Duodenum (tissue), 1 donor: Measurements from ENCODE around the gene WBP1L.

GRCh38 chr10:102156882-102157845, 5.0 kb downstream of the NOLC1 start:
- PRO-cap, result no peak

DNA sequence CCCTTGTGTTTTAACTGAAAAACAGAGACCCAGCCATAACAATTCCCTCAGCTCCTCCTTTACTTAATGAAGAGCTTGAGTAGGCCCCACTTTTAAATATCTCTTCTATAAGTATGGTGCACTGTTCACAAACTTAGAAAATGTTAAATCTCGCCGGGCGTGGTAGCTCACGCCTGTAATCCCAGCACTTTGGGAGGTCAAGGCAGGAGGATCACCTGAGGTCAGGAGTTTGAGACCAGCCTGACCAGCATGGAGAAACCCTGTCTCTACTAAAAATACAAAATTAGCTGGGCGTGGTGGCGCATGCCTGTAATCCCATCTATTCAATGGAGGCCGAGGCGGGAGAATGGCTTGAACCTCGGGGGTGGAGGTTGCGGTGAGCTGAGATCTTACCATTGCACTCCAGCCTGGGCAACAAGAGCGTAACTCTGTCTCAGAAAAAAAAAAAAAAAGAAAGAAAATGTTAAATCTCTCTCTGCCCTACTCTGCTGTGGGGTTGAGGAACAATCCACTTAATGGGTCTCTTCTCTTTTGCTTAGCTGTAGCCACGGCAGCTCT, 66.6 kb downstream of the GBF1 start:
- PRO-cap, result no peak

GRCh38 chr10:102393919-102394623, 1.4 kb upstream of the NFKB2 start:
- PRO-cap, result unidirectional peak, plus-strand start at chr10:102394124; bidirectional peak, plus-strand start at chr10:102394554, minus-strand start at chr10:102394351

GRCh38 chr10:102394624-102394872, 957 bp upstream of the NFKB2 start:
- PRO-cap, result no peak

DNA sequence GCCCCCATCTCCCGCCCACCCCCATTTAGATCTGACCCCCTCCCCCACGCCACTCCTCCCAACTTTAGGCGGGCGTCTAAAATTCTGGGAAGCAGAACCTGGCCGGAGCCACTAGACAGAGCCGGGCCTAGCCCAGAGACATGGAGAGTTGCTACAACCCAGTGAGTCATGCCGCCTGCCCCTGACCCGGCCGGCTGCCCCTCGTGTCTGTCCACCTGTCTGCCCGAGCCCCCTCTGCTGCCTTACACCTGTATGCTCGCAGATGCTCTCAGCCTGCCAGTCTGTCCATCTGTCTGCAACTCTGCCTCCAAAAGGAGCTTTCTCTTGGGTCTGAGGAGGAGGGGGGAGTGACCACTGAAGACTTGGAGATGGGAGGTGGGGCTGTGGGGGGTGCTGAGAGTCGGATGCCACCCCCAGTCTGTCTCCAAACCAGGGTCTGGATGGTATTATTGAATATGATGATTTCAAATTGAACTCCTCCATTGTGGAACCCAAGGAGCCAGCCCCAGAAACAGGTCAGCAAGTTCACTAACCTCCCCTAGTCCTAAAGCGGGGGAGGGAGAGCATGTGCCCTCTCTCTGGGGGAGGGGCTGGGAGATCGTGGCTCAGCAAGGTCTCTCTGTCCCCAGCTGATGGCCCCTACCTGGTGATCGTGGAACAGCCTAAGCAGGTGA, 452 bp downstream of the NFKB2 start:
- PRO-cap, result no peak

DNA sequence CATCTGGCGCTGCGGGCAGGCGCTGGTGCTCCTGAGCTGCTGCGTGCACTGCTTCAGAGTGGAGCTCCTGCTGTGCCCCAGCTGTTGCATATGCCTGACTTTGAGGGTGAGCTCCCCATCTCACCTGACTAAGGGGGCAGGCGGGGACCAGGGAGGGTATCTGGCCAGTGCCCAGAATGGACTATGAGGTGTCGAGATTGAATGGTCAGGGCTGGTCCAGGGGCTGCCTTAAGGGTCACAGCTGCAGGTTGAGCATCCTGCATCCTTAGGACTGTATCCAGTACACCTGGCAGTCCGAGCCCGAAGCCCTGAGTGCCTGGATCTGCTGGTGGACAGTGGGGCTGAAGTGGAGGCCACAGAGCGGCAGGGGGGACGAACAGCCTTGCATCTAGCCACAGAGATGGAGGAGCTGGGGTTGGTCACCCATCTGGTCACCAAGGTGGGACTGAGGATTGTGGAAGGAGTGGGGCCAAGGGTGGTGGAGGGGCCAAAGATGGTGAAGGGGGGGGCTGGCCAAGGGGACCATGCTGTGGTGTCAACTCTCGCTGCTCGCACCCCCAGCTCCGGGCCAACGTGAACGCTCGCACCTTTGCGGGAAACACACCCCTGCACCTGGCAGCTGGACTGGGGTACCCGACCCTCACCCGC, 5.0 kb downstream of the NFKB2 start:
- PRO-cap, result no peak

DNA sequence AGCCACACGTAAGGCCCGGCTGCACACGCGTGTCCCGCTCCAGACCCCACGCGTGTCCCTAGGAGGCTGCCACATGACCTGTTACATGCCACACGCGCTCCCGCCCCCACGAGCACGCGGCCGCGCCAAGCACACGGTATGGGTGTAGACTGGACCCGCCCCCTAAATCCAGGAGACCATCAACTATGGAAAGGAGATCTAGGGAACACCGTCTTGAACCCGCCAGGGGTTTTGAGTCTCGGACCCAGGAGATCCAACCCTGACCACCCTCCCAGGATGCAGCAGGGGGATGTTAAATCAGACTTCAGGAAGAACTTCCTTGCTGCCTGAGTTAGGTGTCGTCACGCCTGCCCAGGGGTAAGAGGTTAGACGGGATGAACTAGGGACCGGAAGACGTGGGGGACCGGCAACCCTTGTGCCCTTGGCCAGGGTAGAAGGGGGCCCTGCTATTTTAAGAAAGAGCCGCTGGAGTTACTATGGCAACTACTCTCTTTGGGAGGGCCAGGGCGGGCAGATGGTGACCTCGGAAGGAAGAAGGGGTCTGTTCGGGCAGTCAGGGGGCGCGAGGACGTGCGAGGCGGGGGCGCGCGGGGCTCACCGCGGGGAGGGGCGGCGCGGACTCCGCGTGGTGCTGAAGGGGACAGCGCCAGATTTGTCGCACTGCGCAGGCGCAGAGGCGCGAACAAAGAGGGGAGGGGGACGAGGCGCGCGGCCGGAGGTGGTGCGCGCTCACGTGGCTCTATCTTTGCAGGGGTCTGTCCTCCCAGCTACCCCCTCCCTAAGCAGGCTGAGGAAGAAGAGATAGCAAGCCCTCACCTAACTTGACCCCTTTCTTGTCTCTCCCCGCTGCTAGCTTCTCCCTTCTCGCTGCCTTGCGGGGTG, 714 bp upstream of the PSD start:
- PRO-cap, result no peak

- PRO-cap, result bidirectional peak, plus-strand start at chr10:102450674, minus-strand start at chr10:102450600
Observed at GRCh38 chr10:102450287-102451274, 762 bp downstream of the C10orf95 start.

DNA sequence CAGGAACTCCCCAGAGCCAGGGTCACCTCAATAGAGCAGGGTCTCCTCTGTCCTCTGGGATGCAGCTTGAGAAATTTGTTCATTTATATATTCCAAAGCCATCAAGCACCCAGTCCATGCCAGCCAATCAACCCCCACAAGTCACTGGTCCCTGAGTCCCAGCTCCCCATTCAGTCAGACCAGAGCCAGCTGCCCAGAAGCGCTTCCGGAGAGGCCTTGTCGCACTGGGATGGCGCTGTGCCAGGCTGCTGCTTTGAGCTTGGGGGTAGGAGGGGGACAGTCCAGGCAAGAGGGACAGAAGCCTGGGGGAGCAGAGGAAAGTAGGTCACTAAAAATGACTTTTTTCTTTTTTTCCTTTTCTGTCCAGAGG, 16.0 kb upstream of the TRIM8 start:
- PRO-cap, result no peak

DNA sequence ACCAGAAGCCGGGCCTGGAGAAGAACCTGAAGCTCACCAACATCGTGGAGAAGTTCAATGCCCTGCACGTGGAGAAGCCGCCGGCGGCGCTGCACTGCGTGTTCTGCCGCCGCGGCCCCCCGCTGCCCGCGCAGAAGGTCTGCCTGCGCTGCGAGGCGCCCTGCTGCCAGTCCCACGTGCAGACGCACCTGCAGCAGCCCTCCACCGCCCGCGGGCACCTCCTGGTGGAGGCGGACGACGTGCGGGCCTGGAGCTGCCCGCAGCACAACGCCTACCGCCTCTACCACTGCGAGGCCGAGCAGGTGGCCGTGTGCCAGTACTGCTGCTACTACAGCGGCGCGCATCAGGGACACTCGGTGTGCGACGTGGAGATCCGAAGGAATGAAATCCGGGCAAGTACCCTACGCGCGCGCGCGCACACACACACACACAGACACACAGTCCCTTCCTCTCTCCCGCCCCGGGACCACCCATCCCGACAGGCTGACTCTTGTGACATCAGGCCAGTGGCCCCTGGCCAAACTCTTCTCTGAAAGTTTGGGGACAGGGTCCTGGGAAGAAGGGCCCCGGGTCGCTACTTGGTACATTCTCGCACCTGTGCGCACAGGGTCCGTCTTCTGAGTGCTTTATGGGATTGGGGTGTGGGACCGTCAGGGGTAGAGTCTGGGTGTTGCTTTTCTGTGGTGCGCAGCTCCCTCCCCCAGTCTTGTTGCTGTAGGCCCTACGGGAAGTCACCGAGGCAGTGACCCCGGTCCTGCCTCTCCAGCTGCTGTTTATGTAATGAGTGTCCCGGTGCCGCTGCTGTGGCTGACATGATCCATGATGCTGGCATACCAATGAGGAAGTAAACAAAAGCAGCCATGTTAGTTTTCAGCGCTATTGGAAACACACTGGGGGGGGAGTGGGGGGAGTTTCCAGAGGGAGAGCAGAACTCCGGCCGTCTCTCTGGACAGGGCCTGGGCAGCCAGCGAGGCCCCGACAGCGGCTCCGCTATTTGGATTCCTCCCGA, 821 bp downstream of the TRIM8 start:
- PRO-cap, result bidirectional peak, plus-strand start at position 169 of the sequence, minus-strand start at position 130 of the sequence; bidirectional peak, plus-strand start at position 233 of the sequence, minus-strand start at position 190 of the sequence; bidirectional peak, plus-strand start at position 928 of the sequence, minus-strand start at position 766 of the sequence

- PRO-cap, result no peak
Observed at GRCh38 chr10:102648825-102649319, 4.6 kb downstream of the TRIM8 start.

DNA sequence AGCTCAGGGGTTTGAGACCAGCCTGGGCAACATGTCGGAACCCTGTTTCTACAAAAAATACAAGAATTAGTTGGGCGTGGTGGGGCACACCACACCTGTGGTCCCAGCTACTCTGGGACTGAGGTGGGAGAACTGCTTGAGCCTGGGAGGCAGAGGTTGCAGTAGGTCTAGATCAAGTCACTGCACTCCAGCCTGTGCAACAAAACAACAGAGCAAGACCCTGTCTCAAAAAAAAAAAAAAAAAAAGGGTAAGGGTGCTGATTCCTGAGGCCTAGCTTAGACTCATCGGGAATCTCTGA, 14.6 kb downstream of the TRIM8 start:
- PRO-cap, result no peak

DNA sequence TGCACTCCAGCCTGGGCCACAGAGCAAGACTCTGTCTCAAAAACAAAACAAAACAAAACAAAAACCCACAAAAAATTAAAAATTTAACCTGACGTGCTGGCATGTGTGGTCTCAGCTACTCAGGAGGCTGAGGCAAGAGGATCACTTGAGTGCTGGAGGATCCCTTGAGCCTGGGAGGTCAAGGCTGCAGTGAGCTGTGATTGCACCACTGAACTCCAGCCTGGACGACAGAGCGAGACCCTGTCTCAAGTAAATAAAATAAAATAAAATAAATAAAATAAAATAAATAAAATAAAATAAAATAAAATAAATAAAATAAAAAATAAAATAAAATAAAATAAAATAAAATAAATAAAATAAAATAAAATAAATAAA, 18.8 kb downstream of the TRIM8 start:
- PRO-cap, result no peak

DNA sequence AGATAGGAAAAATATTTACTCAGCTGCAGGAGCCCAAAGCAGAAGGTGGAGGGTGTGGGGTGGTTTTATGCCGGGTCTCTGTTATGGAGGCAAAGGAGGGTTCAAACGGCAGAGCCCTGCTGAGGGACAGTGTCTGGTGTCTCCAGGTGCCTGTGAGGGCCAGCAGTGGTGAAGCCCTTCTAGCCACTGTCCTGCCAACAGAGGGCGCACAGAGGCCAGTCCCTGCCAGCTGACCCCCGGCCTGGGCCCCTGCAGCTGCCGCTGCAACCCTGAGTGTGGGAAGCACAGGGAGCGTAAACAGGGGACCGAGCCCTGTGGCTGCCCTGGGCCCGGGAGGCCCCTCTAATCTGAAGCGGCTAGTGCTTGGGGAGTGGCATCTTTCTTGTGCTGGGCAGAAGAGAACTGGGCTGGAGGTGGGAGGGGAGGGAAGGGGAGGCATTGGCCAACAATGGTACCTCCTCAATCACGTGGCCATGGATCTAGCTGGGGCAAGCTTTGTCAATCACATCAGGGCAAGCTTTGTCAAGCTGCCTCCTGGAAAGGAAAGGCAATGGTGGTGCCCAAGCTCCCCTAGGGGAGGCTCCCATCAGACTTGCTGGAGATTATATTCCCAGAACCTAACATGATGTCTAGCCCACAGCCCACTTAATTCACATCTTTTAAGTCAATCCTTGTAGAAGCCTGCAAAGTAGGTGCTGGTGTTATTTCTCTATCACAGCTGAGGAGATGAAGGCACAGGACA, 34.6 kb downstream of the TRIM8 start:
- PRO-cap, result no peak

DNA sequence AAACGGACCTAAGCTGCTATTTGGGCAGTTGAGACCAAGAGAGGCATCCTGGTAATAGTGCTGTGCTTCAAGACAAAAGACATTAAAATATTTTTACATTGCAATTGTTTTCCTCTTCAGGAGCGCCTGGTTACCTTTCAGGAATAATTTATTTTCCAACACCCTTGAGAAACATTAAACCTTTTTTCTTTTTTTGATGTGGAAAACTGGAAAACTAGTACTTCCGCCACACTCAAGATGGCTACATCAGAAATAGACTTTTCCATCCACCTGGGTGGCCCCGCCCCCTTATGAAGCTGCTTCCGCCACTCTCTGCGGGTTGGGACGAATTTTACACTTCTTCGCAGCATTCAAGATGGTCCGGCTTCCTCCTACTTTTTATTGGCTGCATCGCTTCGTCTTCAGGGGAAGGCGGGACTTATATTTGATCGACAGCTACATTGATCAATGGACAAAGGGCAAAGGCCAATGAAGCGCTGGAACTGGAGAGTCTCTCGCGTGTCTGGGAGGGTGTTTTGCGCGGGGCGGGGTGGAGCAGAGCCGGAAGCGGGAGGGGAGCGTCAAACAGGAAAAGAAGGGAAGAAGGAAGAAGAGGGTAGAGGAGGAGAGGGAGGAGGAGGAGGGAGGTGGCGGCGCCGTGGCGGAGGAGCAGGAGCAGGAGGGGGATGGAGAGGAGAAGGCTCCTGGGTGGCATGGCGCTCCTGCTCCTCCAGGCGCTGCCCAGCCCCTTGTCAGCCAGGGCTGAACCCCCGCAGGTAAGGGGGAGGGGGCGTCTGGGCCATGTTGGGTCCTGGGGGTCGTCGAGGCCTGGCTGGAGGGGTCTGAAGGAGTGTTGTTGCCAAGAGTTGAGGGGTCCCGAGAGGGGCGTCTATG, at the start of gene WBP1L:
Gene WBP1L, plus strand, starts transcription at position 560 of the 873 bp plus-strand sequence.
- PRO-cap, result unidirectional peak, plus-strand start at position 537 of the sequence; unidirectional peak, plus-strand start at position 598 of the sequence

- PRO-cap, result no peak
Observed at GRCh38 chr10:102762524-102763724, 19.2 kb downstream of the WBP1L start.

GRCh38 chr10:102764799-102765594, 21.2 kb downstream of the WBP1L start:
- PRO-cap, result no peak

DNA sequence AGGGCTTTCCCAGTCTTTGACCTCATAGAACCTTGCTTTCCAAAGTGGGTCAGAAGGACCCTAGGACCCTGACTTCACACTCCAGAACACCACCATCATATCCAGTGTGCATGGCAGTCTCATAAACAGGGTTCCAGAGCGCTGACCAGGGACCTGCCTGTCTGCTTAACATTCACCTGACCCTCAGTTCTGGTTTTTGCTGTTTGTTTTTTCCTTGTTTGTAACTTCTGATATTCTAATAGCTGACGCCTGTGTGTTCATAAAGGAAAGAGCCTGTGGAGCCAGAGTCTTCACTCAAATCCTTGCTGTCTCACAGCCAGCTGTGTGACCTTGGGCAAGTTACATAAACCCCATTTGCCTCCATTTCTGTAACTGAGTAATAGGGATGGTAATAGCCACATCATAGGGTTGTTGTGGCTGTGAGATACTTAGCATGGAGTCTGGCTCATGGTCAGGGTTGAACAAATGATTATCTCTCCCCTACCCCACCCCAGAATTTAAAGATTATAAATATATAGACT, 27.0 kb downstream of the WBP1L start:
- PRO-cap, result no peak

DNA sequence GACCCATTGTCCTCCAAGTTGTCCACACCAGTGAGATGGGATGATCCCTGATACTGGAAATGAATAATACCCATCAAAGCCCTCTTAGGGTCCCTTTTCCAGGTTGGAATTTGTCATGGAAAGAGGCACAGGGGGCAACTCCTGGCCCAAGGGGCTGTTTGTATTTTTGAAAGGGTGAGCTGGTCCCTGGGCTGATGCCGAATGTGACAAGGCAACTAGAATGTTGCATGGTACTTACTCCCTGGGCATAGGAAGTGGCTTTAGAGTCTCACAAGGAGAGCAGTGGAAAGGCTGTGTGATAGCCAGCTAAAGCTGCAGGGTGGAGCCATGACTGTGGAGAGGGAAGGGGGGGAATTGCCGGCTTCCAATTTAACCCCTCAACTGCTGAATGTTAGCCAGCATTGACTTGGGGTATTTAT, 37.2 kb downstream of the WBP1L start:
- PRO-cap, result no peak

DNA sequence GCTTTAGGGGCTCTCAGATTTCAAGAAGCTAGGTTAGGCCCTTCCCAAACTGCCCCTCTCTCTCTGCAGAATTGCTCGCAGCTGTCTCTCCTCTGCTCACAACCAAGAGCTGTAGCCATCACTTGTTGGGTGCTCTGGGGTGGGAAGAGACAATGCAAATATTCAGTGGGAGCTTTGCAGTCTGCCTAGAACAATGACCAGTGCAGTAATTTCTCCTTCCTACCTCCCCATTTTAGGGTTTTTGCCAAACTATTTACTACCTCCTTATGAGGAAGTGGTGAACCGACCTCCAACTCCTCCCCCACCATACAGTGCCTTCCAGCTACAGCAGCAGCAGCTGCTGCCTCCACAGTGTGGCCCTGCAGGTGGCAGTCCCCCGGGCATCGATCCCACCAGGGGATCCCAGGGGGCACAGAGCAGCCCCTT, 24.8 kb downstream of the CYP17A1 start:
- PRO-cap, result no peak